Measurements from ENCODE around the genes TEKT4 and TRIM43.

- PRO-cap: no peak
- RAMPAGE, long total RNA, 2 experiments: no peak in any of the 2 experiments
Measured at GRCh38 chr2:88139216-88139979, 11.5 kb upstream of the FABP1 start.

GRCh38 chr2:88185135-88186521 is 15.5 kb downstream of the THNSL2 start:
- PRO-cap: no peak
- RAMPAGE, long total RNA, 2 experiments: no peak in any of the 2 experiments

GRCh38 chr2:88503827-88504168 is 20.7 kb upstream of the TEX37 start:
- PRO-cap: no peak
- RAMPAGE, long total RNA, 2 experiments: no peak in any of the 2 experiments

DNA sequence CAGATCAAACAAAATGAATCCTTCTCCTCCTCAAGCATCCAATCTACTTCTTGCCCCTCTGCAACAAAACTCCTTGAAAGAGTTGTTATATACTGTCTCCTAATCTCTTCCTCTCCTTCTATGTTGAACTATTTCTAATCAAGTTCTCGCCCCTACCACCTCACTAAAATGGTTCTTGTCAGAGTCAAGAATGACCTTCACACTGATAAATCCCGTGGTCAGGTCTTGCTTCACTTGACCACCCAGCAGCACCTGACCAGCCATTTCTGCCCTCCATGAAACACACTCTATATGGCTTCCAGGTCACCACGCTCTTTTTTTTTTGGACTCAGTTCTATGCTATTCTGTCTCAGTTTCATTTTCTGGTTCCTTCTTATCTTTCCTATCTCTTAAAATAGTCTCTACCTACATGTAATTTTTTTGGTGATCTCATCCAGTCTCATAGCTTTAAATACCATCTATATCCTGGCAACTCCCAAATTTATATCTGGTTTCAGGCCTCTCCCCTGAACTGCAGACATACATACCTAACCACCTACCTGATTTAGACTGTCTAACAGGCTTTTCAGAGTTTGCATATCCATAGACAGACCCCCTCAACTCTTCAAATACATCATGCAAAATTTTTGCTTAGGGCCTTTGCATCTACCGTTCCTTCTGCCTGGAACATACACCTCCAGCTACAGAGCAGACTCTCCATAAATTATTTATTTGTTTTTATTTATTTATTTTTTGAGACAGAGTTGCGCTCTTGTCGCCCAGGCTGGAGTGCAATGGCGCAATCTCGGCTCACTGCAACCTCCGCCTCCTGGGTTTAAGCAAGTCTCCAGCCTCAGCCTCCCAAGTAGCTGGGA is 11.3 kb downstream of the EIF2AK3 start:
- PRO-cap: no peak
- RAMPAGE, long total RNA, 2 experiments: start-site peak on the minus strand in 1 of 2 experiments, centred at position 626 of the sequence, 8 reads per replicate

- PRO-cap: bidirectional peak, plus-strand start at chr2:88627931, minus-strand start at chr2:88627427; bidirectional peak, plus-strand start at chr2:88628215, minus-strand start at chr2:88628164
- RAMPAGE, long total RNA, 2 experiments: start-site peak on the plus strand in 1 of 2 experiments, at chr2:88627889-88627913 at its widest, 8 reads per replicate
Measured at GRCh38 chr2:88627662-88628614, 674 bp upstream of the EIF2AK3 start.

DNA sequence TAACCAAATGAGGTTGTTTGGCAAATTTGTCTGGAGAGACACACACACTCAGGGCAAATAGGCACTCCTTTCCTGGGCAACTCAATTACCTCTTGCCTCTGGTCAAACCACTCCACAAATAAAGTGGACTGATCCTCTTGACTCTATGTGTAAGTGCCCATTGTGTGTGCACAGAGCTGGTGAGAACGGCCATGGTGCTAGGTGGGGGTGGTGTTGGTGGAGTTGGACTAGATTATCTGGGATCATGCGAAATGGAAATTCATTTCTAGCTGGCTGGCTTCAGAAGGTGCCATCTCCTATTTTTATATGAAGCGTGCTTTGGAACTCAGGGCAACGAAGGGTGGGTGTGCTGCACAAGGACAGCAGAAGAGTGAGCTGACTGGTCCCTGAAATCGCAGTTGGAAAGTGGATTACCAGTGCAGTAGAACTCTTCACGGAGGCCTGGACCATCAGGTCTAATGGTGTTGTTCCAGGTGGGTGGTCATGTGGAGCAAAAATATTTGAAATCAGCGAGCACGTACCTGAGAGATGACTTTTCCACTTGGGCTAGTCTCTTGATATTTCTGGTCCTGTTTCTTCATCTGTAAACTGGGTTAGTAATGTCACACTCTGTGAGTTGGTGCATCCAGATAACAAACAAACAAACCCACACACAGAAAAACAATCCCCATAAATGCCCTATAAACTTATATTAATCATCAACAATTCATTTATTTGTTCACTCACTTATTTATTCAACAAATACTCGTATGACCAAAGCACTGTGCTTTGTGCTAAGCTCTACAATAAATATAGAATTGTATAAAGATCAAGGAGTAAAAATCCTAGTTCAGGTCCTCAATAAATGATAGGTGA is 150.0 kb downstream of the RPIA start:
- PRO-cap: no peak
- RAMPAGE, long total RNA, 2 experiments: no peak in any of the 2 experiments

DNA sequence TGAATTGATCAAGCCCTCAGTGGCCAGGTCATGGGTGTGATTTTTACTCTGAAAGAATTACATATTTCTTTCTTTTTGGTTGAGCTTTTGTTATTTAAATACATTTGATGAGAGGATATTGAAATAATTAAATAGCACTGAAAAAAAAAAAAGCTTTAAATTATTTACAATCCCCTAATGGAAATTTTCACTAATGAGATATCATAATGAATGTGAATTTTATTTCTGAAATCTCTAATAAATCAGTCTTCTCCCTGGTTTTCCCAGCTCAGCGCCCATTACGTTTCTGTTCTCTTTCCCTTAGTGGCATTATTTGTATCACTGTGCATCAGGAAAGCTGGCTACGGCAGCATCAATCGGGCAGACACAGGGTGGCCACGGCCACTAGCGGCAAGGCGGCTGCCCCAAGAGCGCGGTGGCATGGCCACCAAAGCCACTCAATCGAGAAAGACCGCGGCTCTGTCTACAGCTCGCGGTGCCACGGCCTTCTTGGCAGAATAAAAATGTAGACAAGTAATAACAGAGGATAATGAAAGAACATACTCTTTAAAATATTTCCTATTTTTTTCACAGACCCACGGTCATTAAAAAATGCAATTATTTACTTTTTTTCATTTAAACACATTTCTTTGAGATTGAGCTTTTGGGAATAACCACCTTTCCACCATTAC is 167.9 kb downstream of the RPIA start:
- PRO-cap: no peak
- RAMPAGE, long total RNA, 2 experiments: no peak in any of the 2 experiments

- PRO-cap: no peak
- RAMPAGE, long total RNA, 2 experiments: no peak in any of the 2 experiments
Measured at GRCh38 chr2:88861275-88861802, 169.9 kb downstream of the RPIA start.

DNA sequence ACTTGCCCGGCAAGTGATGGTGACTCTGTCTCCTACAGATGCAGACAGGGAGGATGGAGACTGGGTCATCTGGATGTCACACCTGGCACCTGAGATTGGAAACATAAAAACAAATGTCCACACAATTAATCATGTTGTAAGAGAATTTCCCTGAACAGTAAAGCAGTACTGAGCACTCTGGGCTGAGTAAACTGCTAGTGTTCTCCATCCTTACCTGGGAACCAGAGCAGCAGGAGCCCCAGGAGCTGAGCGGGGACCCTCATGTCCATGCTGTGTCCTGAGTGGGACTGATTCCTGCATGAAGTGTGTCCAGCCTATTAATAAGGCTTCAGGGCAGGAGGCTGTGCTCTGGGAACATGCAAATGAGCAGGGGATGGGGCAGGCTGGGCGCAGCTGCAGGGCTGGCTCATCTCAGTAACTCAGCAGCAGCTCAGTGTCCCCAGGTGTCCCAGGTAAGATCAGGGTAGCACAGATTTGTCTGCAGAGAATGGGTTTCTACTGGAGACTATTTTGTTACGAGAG is 426.1 kb downstream of the RPIA start:
- PRO-cap: no peak
- RAMPAGE, long total RNA, 2 experiments: start-site peak on the minus strand in 1 of 2 experiments, centred at position 294 of the sequence, 23 reads per replicate

- PRO-cap: unidirectional peak, plus-strand start at chr2:89585734
- RAMPAGE, long total RNA, 2 experiments: no peak in any of the 2 experiments
Measured at GRCh38 chr2:89585236-89586120, 894.0 kb downstream of the RPIA start.

- PRO-cap: no peak
- RAMPAGE, long total RNA, 2 experiments: no peak in any of the 2 experiments
Measured at GRCh38 chr2:89838335-89838932, 1147.0 kb downstream of the RPIA start.

DNA sequence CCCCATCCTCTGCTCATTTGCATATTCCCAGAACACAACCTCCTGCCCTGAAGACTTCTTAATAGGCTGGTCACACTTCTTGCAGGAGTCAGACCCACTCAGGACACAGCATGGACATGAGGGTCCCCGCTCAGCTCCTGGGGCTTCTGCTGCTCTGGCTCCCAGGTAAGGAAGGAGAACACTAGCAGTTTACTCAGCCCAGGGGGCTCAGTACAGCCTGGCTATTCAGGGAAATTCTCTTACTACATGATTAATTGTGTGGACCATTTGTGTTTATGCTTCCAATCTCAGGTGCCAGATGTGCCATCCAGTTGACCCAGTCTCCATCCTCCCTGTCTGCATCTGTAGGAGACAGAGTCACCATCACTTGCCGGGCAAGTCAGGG is 1462.5 kb downstream of the RPIA start:
- PRO-cap: no peak
- RAMPAGE, long total RNA, 2 experiments: no peak in any of the 2 experiments

DNA sequence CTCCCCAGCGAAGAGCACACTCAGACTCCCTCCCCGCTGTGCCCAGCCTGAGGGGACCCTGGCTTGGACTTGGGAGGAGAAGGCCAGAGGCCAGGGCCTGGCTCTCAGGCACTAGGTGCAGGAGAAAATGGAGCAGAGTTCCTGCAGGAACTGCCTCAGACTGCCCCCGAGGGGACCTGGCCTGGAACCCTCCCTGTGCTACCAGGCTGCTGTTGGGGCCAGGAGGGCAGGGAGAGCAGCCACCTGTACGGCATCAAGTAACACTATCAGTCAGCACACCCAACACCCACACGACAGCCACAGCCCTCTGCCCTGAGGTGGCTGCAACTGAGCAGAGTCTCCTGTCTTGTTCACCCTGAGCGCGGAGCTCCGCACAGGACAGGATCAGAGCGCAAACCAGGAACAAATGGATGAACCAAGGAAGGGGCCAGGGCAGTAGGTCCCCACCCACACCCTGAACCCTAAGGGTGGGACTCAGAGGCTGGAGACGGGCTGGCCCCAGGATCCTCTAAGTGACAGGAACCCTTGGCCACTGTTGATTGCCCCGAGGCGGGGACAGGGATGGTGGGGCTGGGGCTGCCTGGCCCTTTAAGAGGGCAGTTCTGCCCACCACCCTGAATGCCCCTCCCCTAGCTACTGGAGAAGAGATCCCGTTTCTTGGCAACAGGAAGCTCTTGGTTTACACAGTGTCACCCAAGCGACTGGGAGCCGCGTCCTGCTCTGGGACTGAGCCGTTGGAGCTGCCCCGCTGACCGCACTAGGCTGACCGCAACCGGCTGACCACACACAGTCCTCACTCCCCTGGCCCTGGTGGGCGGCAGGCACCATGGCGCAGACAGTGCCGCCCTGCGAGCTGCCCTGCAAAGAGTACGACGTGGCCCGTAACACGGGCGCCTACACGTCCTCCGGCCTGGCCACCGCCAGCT is at the start of gene TEKT4:
TSS of gene TEKT4 (plus strand) at position 677 of the 926 bp plus-strand sequence.
- PRO-cap: no peak
- RAMPAGE, long total RNA, 2 experiments: no peak in any of the 2 experiments

- PRO-cap: no peak
- RAMPAGE, long total RNA, 2 experiments: no peak in any of the 2 experiments
Measured at GRCh38 chr2:95031382-95031572, 5.8 kb downstream of the MAL start.

- PRO-cap: bidirectional peak, plus-strand start at chr2:95346535, minus-strand start at chr2:95346391
- RAMPAGE, long total RNA, 2 experiments: no peak in any of the 2 experiments
Measured at GRCh38 chr2:95346165-95347088, 49.3 kb downstream of the KCNIP3 start.

DNA sequence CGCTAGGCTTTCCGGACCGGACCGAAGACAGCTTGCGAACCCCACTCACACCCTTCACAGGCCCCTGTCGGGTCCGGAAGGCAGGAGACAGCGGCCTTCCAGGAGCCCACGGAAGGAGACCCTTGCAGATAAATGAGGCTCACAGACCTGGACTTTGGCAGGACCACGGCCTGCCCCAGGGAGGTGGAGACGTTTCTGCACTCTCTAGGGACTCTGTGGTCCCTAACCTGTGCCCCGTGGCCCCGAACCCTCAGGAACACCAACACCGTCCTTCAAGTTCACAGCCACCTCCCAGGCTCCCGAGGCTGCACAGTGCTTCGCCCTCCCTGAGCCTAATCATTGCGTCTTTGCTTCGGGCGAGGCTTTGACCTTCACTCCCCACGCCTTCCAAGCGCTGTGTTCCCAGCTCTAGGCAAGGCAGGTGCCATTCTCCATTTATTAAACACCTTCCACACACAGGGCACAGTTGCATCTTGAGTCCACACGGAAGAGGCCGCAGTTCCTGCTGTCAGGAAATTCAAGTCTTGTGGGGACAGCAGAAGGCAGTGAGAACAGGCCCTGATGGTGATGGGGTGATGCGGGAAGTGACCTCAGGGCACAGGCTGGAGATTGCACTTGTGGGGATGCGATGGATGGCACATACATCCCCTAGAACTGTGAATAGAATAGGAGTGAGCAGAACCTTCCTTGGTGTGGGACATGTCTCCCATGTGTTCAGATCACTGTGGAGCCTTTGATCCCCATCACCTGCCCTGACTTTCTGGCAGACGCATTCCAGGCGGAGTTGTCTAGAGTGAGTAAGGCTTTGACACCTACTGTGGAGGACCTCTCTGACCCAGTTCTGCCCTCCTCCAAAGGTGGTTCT is 12.7 kb upstream of the FAHD2A start:
- PRO-cap: no peak
- RAMPAGE, long total RNA, 2 experiments: no peak in any of the 2 experiments

- PRO-cap: no peak
- RAMPAGE, long total RNA, 2 experiments: no peak in any of the 2 experiments
Measured at GRCh38 chr2:95390470-95390875, 12.0 kb upstream of the FAHD2A start.

GRCh38 chr2:95591805-95592197 is at the start of gene TRIM43:
Gene TRIM43 (plus strand): TSS chr2:95592001.
- PRO-cap: no peak
- RAMPAGE, long total RNA, 2 experiments: no peak in any of the 2 experiments

- PRO-cap: no peak
- RAMPAGE, long total RNA, 2 experiments: no peak in any of the 2 experiments
Measured at GRCh38 chr2:95817593-95818096, 174.0 kb downstream of the ANKRD36C start.

DNA sequence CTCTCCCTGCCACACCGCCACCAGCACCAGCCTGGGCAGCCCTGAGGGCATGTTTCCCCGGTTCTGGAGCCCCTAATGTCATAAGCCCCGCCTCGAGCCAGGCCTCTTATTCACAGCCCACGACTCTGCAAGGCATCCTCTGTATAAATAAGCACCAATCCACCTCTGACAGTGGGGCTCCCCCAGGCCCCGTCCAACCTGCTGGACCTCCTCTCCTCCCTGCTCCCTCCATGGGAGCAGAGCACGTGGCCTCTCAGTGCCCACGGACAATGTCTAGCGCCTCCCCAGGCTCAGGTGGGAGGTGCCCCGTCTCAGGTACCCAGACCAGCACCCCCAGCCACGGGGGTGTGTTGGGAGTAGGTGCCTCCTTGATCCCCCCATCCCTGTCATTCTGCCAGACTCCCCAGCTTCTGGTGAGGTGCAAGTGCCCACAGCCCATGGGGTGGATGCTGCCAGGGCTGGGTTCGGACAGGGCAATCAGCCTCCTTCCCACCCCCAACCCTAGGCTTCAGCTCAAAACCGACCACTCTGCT is 1.4 kb upstream of the ADRA2B start:
- PRO-cap: no peak
- RAMPAGE, long total RNA, 2 experiments: no peak in any of the 2 experiments